Measurements from ENCODE around the genes PER3, ERRFI1, SLC45A1 and SLC2A7.

DNA sequence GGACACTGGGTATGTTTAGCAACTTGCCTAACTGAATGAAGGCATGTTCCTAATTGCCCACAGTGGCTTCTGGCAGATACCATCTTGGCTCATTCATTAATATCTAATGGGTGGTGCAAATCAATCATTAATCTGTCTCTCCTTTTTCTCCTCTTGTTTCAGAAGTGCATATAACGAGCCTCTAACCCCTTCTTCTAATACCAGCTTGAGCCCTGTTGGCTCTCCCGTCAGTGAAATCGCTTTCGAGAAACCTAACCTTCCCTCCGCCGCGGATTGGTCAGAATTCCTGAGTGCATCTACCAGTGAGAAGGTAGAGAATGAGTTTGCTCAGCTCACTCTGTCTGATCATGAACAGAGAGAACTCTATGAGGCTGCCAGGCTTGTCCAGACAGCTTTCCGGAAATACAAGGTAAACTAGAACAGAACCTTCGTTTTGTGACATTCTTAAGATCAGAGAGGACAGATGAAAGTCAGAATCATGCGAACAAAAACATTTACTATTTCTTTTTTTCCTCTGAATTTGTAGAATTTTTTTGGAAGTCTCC lies 25.3 kb upstream of the VAMP3 start:
- PRO-cap, result no peak

DNA sequence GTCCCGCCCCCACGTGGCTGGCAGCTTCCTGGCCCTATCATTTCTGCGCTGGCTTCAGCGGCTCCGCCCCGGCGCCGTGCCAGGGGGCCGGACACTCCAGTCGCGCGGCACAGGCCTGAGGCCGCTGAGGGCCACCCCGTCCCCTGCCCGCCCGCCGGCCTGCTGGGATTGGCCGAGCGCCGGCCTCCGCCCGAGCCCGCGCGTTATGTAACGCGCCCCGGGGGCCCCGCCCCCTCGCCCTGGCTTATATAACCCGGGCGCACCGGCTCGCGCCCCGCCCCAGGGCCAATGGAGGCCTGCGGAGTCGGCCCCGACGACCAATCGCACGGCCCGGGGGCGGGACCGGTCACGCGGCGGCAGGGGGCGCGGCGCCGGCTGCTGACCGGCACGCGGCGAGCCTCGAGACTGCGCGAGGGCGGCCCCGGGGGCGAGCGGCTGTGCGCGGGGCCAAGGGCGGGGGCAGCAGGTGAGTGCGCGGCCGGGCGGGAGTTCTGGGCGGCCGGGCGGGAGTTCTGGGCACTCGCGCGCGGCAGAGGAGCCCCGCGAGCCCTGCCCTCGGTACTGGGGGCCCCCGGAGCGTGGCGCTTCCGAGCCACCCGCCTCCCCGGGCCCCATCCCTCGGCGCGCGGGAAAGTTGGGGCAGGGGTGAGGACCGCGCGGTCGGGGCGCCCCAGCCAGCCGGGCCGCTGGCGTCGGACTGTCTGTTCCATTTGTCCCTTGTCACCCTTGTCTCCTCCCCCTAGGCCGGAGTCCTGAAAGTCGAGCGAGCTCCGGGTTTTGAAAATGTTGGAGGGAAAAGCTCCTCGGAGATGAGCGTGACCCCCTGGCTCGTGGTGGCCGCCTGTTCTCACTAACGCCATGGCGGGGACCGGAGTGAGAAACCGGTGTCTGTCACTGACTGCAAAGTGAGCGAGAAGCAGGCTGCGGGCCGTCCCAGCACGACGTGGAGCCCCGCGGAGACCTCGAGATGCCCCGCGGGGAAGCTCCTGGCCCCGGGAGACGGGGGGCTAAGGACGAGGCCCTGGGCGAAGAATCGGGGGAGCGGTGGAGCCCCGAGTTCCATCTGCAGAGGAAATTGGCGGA lies at the start of gene PER3:
TSS of gene PER3 (plus strand) at position 381 of the 1,083 bp plus-strand sequence.
- PRO-cap, result unidirectional peak, plus-strand start at position 94 of the sequence; bidirectional peak, plus-strand start at position 349 of the sequence, minus-strand start at position 219 of the sequence

DNA sequence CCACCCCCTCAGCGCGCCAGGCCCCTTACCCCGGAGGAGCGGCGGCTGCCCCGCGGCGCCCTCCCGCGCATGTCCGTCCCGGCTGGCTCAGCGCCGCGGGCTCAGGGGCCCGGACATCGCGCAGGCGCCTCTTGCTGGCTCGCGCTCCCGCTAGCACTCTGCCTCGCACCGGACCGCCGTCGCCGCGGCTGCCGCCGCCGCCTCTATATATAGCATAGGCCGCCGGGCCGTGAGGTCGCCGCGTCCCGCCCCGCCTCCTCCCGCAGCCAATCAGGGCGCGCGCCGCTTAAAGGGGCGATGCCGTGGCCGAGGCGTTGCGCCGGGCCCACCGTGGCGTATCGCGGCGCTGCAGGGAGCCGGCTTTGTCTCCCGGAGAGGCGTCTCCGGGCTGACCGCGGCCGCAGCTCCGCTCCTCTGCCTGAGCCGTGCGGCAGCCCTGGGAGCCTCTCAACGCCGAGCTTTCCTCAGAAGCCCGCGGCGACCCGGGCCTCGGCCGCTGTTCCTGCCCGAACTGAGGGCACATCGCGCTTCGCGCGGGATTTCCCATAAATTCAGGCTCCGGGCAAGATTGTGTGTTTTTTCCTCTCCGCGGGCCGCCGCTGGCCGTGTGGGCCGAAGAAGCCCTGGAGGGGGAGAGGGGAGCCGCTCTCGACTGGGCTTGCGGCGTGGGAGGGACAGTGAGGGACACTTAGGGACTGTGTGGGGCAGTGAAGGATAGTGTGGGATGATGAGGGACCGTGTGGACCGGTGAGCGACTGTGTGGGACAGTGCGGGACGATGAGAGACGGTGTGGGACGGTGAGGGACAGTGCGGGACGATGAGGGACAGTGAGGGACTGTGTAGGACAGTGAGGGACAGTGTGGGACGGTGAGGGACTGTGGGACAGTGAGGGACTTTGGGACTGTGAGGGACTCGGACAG lies at the start of gene ERRFI1:
TSS of gene ERRFI1 (minus strand) at position 181 of the 920 bp plus-strand sequence.
- PRO-cap, result bidirectional peak, plus-strand start at position 365 of the sequence, minus-strand start at position 181 of the sequence; unidirectional peak, minus-strand start at position 513 of the sequence

DNA sequence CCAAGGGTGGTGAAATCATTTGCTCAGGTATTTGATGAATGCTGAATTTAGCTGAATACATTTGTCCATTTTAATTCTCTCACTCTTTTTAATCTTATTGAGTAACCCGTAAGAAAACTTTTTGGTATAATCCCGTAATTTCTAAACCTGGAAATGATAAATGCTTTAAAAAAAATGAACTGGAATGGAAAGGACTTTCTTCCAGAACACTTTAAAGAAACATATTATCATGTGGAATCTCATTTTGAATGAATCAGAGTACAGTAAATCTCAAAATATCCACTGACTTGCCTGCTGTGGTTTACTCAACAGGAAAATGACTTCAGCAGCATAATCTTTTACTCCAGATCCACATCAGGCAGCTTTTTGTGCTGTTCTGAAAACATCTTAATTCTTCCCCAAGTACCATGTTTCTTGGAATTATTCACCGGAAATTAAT lies 63.9 kb upstream of the ERRFI1 start:
- PRO-cap, result no peak

GRCh38 chr1:8211722-8212477 lies 106.0 kb upstream of the SLC45A1 start:
- PRO-cap, result unidirectional peak, minus-strand start at chr1:8211994

- PRO-cap, result no peak
These were observed 76.4 kb upstream of the SLC45A1 start for GRCh38 chr1:8241540-8241985.

DNA sequence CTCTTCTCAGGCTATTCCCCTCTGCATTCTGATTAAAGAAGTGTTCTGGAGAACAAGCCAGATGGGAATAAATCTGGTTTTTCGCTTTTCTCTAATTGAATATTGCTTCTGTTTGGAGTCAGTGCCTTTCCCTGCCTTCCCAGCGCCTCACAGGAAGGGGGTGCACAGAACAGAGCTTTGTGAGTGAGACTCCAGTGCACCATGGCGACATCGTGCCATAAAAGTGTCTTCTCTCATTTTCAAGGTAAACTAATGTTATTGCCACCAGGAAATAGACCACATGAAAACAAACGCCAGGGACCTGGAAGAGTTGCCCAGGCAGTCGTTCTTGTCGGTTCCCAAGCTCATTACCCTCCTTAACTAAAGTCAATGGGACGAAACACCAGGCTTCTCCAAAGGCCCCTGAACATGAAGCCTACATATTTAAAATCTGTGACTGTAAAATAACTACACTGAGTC lies 43.5 kb upstream of the SLC45A1 start:
- PRO-cap, result no peak

- PRO-cap, result no peak
These were observed 5.6 kb upstream of the SLC45A1 start for GRCh38 chr1:8312205-8312756.

GRCh38 chr1:8317668-8318234 lies at the start of gene SLC45A1:
Gene SLC45A1, plus strand, starts transcription at chr1:8318114.
- PRO-cap, result no peak

DNA sequence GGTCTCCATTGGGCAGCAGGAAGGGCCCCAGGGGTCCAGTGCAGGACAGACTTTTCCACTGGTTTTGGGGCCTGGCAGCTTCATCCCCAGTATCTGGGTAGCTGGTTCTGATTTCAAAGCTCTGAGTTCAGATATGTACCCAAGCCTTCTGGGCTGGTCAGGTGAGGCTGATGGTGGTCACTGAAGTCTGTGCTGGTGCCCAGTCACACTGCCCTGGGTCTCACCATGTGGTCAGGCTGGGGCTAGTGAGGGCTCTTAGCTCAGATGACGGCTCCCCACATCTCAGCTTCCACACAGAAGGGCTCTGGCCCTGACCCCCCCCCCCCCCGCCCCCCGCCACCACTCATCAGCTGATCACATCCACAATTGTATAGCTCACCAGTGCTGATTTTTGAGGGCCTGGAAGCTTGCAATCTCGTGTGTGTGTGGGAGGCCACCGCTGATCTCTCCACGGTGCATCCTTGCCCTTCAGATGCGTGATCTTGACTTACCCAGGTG lies 32.5 kb downstream of the SLC45A1 start:
- PRO-cap, result no peak

DNA sequence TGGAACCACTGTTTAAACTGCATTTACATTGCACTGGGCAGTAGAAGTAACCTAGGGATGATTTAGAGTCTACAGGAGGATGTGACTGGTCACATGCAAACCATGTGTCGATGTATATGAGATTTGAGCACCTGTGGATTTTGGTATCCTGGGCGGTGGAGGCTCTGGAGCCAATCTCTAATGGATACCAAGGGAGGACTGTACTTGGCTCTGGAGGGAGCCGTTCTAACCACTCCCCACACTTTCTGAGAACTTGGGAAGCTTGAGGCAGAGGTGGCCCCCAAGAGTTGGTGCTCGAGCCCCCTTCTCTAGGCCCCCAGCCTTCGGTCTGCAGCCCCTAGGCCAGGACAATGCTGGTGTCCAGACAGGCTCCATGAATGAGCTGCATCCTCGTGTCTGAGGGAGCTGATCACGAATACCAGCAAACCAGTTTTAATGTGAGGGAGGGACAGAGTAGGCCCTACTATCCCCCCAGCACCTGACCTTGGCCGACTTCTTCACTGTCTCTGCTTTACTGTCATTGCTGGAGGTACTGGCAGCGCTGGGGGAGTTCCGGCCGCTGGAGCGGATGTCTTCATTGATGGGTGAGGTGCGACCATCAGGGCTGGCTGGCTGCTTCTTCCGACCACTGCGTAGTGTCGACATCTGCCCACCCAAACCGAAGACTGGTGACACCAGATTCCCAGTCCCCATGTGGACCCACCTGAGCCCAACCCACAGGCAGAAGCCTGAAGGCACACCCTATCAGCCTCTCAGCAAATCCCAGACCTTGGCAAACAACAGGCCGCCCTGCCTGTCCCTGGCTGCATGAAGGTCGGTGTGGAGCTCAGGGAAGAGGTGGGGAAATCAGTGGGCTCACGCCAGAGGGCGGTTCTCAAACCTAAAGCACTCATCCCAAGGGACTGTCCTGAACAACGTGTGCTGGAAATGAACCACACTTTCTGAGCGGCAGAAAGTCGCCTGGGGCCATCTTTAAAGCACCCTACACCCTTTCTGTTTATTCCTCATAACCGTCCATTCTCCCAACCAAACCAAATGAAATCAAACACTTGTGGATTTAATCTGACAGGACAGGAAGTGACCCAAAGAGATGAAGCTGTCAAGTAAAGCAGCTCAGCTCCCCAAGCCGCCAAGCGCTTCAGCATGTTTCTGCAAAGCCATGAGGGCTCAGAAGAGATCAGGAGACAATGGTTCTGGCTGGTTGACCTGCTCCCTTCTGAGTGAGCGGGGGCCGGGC lies 44.7 kb downstream of the SLC45A1 start:
- PRO-cap, result no peak

- PRO-cap, result no peak
These were observed 45.9 kb downstream of the SLC45A1 start for GRCh38 chr1:8363790-8364283.

- PRO-cap, result no peak
These were observed 105.5 kb downstream of the SLC45A1 start for GRCh38 chr1:8423264-8424062.

DNA sequence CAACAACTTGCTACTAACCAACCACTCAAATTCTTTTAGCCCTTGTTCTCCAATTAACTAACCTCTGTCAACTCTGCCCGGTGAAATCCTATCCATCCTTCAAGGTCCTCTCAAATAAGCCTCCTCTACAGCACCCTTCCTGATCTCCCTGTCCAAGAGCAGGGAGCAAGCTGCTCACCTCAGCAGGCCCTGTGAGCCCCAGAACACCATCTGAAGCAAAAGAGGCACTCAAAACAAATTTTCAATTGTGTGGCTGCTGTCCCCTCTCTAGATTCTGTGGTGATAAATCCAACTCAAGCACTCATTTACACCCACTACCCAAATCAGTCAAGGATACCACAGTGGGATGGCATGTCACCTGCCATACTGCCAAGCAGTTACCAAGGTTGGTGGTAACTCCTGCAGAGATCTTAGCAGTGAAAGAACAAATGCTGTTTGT lies 134.1 kb downstream of the SLC45A1 start:
- PRO-cap, result no peak

- PRO-cap, result no peak
These were observed 152.3 kb downstream of the RERE start for GRCh38 chr1:8665128-8665556.

- PRO-cap, result no peak
These were observed 138.1 kb downstream of the RERE start for GRCh38 chr1:8679285-8679894.

GRCh38 chr1:8711827-8713209 lies 105.1 kb downstream of the RERE start:
- PRO-cap, result no peak

DNA sequence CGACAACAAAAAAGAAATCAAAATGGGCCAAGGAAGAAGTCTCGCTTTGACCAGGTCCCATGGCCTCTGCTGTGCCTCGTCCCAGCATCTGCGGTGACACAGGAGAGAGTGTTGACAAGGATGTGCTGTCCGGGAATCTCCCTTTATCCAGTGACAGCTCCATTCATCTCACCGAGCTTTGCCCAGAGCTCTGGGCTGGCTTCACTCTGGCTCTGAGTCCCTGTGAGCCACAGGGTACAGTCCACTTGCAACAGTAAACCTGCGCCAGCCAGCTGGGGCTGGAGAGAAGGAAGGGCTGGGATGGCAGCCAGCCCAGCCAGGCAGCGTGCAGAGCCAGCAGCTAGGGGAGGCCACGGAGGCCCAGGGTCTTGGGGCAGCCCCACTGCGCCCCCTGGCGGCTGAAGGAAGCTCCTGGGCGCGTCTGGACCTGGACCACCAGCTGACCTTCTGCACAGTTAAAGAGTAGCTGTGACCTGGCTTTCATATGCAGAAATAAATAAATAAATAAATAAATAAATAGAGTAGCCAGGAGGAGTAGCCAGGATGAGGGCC lies 29.7 kb downstream of the ENO1 start:
- PRO-cap, result no peak

DNA sequence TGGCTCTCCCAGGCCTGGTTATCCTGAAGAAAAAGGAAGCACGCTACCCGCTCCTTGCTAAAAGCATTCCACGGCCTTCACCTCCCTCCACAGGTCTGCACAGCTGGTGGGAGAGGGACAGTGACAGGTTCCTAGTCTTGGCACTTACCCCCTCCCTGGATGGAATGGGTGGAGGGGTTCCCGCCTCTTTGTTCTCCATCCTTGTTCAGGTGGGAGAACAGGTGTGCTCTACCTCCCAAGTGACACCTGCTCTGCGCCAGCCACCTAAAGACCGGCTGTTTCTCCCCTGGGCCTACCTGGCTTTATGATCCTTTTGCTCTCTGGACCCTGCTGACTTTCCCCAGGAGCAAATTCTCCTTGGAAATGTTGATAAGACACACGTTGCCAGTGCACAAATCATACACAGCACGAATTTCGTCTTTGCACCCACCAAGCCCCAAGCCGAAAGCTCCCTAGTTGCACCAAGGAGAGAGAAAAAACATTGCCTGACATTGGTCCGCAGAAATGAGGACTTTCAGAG lies at the start of gene SLC2A7:
TSS of gene SLC2A7 (minus strand) at position 277 of the 520 bp plus-strand sequence.
- PRO-cap, result no peak

DNA sequence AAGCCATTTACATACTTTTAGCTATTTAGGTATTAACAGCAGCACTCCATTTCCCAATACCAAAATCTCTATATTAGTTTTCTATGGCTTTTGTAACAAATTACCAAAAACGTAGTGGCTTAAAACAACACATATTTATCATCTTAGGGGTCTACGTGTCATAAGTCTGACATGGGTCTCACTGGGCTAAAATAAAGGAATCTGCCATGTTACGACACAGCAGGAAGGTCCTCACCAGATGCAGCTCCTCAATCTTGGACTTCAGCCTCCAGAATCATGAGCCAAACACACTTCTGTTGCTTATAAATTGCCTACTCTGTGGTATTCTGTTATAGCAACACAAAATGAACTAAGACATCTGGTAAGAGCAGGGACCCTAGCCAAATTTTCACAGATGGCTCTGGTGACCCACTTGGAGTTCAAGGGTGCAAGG lies 3.0 kb upstream of the SLC2A7 start:
- PRO-cap, result no peak